Tibial artery (tissue), 1 donor: ENCODE measurements around a stretch of chr2.

GRCh38 chr2:188966062-188966735, 8.0 kb upstream of the COL3A1 start:
- PRO-cap: no peak

DNA sequence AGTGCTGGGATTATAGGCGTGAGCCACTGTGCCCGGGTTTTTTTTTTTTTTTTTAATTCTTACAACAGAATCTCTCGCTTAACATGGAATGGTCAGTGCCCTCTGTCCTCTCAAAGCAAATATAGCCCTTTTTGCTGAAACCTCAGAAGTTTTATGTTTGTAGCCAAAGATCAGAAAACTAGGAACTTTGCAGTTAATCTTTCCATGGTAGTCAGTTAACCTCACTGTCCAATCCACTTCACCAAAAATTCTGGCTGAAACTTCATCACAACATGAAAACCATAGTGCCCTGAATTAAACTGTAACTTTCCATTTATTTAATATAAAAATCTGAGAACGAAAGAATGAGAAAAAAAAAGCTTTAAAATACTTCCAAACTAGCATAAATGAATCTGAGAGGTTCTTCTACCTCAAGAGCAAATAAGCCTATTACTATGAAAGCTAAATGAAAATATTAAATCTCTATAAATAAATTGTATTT, 11.3 kb downstream of the COL5A2 start:
- PRO-cap: no peak

DNA sequence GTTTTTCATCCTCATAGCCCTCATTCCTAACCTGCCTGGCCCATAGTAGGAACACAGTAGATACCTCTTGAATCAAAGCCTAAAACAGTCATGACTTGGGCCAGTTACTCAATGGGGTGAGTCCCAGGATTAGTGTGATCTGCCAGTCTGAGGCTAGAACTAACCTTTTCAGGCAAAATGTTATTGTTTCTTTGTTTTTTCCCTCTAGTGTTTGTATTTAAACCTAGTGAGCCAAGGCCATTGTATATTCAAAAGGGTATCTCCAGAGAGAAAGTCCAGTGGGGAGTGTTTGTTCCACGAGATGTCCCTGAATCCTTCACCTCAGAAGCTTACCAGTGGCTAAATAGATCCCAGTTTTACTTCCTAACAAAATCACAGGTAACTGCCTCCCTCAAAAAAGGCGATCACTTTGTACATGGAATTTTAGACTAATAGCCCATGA, 28.6 kb downstream of the WDR75 start:
- PRO-cap: no peak

GRCh38 chr2:189575090-189575570, 5.5 kb downstream of the SLC40A1 start:
- PRO-cap: no peak

- PRO-cap: no peak
Measured at GRCh38 chr2:189576275-189576909, 4.2 kb downstream of the SLC40A1 start.

DNA sequence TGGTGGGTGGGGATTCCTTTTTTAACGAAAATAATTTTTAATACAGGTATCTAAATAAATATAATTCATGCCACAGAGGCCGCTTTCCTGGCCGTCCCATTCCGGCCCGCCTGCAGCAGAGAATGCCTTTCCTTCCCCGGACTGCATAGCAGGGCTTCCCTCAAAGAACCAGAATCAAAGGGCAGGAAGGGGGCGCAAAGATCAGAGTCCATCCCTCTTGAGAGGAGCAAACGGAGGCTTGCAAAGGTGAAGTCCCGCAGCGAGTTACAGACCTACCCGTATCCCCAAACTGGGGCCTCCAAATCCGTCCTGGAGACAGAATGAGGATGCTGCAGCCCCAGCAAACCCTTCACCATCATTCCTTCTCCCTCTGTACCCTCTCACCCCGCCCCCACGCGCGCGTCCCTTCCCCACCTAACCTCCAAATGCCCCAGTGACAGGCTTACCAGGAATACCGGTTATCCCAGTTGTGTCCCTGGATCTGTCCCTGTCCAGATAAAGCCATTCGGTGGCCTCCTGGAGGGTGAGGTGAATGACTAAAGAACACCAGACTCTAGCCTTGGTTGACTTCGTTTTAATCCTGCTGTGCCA, 771 bp upstream of the SLC40A1 start:
- PRO-cap: no peak

GRCh38 chr2:189670256-189670781, 4.2 kb upstream of the ANKAR start:
- PRO-cap: no peak

DNA sequence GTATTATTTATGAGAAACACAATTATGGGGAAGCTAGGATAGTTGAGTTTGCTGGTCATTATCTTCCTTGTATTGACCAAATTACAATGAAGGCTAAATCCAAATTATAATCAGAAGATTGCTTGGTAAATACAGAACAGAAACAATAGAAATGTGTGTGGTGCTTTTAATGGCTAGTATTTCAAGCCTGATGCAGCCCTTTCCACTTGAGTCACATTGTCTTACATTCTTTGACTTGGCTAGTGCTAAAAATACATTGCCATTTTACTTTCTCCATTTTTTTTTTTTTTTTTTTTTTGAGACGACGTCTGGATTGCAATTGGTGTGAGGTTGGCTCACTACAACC, 2.9 kb upstream of the OSGEPL1 start:
- PRO-cap: no peak

- PRO-cap: no peak
Measured at GRCh38 chr2:190159225-190159406, 21.5 kb upstream of the C2orf88 start.

DNA sequence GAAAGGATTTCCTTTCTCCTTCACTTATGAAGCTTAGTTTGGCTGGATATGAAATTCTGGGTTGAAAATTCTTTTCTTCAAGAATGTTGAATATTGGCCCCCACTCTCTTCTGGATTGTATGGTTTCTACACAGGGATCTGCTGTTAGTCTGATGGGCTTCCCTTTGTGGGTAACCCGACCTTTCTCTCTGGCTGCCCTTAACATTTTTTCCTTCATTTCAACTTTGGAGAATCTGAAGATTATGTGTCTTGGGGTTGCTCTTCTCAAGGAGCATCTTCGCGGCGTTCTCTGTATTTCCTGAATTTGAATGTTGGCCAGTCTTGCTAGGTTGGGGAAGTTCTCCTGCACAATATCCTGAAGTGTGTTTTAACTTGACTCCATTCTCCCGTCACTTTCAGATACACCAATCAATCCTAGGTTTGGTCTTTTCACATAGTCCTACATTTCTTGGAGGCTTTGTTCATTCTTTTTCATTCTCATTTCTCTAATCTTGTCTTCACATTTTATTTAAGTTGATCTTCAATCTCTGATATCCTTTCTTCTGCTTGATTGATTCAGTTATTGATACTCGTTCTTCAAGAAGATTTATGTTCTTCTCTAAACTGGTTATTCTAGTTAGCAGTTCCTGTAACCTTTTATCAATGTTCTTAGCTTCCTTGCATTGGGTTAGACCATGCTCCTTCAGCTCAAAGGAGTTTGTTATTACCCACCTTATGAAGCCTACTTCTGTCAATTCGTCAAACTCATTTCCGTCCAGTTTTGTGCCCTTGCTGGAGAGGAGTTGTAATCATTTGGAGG, 61.2 kb downstream of the C2orf88 start:
- PRO-cap: no peak

DNA sequence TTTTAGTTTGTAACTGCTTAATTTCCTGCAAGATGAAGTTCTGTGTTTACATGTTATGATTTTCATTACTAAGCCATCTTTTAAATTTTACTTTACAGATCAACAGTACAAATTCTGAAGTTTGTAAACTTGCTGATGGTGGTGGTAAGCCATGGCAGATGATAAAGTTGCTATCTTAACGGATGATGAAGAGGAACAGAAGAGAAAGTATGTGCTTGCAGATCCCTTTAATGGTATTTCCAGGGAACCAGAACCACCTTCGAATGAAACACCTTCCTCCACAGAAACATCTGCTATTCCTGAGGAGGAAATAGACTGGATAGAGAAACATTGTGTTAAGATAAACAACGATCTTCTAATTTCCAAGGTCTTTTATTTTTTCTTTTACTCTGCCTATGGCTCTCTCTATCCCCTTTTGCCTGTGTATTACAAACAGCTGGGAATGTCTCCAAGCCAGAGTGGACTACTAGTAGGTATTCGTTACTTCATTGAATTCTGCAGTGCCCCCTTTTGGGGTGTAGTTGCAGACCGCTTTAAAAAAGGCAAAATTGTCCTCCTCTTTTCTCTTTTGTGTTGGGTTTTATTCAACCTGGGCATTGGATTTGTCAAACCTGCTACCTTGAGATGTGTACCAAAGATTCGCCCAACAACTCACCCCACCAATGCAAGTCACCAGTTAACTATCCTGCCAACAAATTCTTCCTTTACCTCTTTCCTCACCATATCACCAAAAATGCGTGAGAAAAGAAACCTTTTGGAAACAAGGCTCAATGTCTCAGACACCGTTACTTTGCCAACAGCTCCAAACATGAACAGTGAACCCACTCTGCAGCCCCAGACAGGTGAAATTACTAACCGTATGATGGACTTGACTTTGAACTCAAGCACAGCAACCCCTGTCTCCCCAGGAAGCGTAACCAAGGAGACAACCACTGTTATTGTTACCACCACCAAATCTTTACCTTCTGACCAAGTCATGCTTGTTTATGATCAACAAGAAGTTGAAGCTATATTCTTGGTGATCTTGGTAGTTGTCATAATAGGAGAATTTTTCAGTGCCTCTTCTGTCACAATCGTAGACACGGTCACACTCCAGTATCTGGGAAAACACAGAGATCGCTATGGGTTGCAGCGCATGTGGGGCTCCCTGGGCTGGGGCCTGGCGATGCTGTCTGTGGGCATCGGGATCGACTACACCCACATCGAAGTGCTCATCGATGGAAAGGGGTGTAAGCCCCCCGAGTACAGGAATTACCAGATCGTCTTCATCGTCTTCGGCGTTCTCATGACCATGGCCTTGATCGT, 28.2 kb downstream of the MFSD6 start:
- PRO-cap: no peak

- PRO-cap: no peak
Measured at GRCh38 chr2:190500791-190501505, 33.6 kb downstream of the NEMP2 start.

DNA sequence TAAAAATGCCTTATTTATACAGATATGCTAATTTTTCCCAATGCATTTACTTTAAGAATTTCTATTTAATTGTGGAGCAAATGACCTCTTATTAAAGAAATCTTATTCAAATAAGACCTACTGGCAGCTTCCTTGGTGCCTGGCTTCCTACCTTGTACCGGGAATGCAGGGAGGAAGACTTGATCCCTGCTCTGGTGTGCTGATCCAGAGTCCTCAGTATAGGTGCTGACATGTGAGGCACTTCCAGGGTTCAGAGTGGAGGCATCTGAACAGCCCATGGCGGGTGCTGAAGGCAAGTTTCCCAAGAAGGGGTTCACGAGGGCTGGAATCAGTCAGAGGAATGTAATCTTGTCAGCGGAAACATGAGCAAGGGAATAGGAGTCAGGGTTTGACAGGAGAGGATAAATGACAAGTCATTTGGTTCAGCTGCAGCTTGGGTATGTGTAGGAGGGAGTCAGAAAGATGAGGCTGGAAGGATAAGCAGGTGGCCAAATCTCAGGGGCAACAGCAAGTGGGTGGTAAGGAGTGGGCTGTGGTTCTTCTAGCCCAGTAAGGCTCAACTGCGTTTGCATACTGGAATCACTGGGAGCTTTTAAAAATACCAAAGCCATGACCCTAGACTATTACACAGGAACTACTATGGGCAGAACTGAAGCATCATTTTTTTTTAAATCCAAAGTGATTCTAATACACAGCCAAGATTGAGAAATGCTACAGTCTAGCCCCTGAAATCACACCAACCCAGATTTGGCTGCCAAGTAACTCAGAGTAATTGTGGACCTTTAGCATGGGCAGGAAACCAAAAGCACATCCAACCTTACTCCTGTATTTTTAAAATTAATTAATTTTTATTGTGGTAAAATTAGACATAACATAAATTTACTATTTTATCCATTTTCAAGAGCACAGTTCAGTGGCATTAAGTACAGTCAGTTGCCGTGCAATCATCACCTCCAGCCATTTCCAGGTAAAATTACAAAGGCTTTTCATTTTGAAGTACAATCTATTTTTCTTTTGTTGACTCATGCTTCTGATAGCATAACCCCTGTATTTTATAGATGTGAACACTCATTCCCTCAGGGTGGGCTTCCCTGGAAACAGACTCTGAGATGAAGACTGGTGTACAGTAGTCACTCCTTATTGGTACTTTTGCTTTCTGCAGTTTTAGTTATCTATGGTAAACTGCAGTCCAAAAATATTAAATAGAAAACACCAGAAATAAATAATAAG, 41.7 kb upstream of the NAB1 start:
- PRO-cap: no peak

DNA sequence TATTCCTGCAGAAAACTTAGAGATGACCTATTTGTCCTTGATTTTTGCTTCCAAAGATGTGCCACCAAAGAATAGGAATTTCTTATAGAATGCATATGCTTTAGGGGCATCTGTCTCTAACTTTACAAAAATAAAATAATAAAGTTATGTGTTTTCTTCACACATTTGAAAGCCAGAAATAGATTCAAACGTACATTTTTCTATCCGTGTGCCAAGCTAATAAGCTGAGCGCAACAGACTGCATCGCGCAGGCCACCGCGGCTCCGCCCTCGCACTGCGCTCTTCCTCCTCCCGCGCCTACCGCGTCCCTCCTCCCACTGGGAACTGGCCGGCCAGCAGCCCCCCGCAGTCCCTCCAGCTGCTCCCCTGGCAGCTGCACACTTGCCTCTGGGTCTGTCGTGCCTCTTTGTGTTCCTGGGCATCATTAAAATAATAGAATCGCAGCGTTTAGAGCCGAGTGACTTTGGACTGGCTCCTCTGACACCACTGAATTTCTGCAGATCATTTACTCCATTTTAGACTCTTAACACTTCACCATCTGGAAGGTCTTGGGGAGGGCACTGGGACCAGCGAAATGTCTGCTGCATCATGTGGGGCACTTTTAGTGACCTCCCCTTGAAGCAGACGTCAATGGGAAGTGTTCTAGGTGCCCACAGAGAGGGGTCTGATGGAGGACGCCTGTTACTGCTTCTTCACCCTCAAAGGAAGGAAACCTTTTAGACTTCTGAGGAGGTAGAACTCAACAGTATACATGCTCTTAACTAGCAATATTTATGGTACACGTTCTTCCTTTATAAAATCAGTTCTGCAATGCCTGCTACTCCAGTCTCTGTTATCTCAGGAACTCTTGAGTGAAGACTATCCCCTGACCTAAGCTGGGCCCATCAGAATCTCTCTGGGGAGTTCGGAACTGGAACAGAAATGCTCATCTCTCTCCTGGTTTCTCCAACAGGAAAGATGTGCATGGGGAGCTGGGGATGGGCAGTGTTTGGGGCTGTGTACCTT, 20.9 kb upstream of the NAB1 start:
- PRO-cap: no peak

DNA sequence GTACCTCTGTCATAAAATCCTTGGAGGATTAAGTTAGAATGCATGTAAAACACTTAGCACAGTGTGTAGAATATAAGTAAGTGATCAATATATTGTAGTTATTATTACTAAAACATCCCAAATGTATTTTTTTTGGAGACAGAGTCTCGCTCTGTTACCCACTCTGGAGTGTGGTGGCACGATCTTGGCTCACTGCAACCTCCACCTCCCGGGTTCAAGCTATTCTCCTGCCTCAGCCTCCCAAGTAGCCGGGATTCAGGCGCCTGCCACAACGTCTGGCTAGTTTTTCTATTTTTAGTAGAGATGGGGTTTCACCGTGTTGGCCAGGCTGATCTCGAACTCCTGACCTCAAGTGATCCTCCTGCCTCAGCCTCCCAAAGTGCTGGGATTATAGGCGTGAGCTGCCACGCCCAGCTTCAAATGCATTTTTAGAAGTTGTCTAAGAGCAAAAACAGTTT, 12.9 kb downstream of the GLS start:
- PRO-cap: no peak

DNA sequence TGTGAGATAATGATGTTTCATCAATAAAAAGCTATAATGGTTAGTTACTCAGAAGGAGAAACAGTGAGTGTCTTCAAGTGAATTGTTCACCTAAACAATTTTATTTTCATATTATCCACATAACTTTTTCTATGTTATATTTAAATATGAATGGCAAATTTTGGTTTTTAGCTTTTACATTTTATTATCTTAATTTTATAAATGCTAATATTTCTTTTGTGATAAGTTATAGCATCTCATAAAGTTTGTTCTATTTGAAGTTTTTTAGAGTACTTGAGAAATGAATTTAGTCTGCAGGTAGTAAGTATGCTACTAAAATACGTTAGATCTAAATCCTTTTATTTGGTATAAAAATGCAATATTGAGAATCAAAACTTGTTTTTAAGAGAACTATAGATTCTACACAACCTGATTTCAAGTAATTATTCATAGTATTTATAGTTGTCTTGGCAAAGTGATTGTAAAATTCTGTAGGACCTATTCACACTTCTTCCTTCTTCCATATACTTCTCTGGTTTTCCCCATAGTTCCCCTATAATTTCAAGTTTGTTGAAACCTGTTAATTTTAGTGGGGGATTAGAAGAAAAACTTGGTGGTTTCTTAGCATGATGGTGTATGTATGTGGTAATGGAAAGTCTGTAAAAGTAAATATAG, 53.1 kb downstream of the GLS start:
- PRO-cap: no peak

DNA sequence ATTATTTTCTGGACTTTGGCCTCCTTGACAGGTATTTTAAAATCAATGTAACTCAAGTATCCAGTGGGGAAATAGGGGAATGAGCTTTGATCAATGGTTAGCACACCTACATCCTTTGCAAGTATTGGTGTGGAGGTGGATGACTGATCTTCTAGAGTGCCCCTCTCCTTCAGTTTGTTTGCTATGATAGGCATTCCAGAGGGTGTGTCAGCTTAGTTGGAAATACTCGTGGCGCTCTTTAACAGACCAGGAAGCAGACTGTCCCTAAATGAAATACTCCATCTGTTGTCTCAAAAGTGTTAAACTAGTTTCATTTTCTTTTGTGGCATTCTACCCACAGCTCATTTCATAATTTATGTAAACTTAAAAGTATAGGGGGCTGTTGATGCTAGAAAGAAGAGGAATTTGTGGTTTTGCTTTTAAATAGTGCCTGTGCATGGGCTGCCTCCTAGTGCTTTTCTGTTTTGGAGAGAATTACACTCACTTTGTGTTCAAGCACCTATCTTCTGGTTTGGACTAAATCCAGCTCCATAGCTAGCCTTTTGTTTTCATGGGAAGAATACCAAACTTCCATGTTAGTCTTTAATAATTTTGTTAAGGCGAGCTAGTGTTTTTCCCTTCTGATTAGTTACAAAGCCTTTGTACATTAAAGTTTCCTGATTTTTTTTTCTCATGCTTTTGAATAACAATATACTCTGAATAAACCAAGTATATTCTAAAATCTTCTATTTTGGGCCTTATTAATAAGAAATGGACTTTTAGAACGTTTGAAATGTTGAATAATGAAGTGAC, 66.1 kb downstream of the STAT1 start:
- PRO-cap: no peak

- PRO-cap: bidirectional peak, plus-strand start at chr2:191014325, minus-strand start at chr2:191014160
Measured at GRCh38 chr2:191014266-191015123, 524 bp upstream of the STAT1 start.

DNA sequence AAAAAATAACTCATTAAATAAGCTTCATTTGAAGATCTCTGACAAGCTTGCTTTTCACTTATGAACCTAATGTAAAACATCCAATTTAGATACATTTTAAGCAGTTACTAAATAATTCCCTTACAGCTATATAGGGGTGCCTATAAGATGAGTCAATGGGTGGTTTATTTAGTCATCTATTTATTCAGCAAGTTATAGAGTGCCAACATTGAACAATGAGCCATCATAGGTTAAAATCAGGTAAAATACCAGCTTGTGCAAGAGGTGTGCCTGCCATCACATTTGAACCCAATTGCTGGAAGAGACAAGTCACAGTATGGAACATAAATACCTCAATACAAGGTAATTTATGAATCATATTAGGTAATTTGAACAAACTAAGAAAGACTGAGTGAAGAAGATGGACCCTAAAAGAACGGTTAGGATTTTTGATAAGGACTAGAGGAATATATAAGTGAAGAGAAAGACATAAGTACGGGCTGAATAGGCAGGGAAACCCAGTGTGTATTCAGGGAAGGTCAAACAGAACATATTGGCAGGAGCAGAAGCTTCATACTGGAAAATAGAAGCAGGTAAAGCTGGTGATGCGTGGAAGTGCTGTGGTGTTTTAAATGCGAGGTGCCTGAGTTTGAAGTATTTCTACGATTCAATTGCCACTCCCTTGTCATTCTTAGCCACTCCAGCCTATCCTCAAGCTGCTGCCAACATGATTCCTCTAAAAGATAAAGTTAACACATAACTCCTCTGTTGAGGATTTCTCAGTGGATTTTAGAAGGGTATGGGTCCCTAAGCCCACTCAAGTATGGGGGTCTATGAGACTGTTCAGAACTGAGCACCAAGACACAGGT, 18.9 kb upstream of the STAT4 start:
- PRO-cap: no peak

DNA sequence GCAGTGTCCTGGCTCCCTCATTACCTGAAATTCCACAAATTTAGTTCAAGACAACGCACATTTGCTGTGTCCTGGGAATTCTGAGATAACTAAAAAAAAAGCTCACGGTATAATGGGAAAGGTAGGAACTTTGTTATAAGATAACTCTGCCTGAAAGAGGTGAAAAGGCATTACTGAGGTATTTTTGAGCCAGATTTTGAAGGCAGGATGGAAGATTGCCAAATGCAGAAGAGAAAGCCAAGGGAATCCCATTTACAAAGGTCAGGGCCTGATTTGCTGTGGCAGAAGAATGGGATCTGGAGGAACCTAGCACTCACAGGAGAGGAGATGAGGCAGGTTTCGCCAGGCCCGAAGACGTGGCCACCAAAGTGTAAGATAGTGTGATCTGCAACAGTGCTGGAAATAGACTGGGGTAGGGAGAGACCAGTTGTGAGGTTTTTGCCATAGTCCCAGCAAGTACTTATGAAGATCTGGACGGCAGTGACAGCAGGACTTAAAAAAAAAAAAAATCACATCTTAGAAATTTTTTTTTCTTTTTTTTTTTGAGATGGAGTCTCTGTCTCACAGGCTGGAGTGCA, 22.1 kb upstream of the STAT4 start:
- PRO-cap: no peak